Colon Carcinoma Metastatic in the Lung (tissue), 2 donors: Measurements from ENCODE around the genes RNF213, PVALEF and SLC38A10.

DNA sequence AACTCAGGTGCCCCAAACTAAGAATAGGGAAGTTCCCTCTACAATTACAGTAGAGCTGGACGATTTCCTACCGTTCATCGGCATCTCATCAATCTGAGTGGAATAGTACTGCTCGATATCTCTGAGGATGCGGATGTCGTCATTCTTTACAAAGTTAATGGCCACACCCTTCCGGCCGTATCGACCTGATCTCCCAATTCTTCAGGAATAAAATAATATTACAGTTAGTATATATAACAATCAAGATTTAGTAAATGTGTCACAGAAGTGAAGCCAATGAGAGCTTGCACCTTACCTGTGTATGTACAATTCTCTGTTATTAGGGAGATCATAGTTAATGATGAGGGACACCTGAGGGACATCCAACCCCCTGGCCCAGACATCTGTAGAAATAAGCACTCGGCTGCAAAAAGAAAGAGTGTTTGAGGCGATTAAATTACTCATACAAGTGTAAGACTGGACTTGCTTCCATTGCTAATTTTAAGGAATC is 10.9 kb downstream of the EIF4A3 start:
- PRO-cap, 2 experiments = no peak in any of the 2 experiments

DNA sequence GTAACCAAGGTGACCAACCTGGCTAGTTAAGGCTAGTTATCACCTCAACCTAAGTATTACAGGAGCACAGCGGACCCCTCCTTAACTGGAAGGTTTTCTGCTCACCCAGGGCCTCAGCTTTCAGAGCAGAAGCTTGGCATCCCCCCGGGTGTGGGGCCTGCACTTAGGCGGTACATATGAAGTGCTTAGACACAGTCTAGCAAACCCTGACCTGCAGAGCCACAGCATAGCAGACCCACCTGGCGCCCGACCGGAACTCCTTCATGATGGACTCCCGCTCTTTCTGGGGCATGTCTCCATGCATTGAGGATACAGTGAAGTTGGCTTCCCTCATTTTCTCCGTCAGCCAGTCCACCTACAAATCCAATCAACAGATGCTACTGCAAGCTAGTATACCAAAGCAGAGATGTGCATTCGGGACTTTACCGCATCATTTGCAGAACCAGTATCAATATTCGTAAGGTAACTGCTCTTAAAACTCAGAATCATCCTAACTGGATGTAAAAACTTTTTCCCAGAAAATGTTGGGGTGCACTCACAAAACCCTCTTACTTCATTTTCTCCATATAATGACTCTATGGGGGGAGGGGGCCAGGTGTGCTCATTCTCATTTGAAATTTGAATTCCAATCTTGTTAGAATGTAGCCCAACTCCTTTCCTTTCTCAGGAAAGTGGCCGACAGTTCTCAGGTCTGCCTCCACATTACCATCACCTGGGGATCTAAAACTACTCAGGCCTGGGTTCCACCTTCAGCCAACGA is 9.6 kb downstream of the EIF4A3 start:
- PRO-cap, 2 experiments = no peak in any of the 2 experiments

GRCh38 chr17:80223584-80224601 is 3.7 kb downstream of the SLC26A11 start:
- PRO-cap, 2 experiments = no peak in any of the 2 experiments

DNA sequence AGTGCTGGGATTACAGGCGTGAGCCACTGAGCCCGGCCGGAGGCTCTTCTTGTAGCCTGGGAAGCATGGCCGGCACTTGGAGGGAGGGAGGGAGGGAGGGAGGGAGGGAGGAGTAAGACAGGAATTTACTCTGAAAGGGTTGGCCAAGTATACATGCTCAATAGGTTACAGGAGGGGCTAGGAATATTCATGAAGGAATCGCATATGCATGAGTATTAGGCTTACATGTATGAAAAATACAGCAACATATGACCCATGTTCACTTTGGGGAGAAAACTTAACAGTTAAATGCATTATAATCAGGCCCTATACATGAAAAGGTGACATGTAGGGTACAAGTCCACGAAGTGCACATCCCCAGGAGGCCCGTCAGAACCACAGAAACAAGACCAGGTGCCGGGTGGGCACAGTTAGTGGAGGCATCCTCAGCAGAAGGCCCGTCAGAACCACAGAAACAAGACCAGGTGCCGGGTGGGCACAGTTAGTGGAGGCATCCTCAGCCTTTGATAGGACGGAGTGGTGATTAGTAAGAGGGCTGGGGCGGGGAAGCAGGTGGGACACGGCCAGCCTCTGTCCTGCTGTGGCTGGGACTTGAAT is 3.3 kb upstream of the RNF213 start:
- PRO-cap, 2 experiments = no peak in any of the 2 experiments

DNA sequence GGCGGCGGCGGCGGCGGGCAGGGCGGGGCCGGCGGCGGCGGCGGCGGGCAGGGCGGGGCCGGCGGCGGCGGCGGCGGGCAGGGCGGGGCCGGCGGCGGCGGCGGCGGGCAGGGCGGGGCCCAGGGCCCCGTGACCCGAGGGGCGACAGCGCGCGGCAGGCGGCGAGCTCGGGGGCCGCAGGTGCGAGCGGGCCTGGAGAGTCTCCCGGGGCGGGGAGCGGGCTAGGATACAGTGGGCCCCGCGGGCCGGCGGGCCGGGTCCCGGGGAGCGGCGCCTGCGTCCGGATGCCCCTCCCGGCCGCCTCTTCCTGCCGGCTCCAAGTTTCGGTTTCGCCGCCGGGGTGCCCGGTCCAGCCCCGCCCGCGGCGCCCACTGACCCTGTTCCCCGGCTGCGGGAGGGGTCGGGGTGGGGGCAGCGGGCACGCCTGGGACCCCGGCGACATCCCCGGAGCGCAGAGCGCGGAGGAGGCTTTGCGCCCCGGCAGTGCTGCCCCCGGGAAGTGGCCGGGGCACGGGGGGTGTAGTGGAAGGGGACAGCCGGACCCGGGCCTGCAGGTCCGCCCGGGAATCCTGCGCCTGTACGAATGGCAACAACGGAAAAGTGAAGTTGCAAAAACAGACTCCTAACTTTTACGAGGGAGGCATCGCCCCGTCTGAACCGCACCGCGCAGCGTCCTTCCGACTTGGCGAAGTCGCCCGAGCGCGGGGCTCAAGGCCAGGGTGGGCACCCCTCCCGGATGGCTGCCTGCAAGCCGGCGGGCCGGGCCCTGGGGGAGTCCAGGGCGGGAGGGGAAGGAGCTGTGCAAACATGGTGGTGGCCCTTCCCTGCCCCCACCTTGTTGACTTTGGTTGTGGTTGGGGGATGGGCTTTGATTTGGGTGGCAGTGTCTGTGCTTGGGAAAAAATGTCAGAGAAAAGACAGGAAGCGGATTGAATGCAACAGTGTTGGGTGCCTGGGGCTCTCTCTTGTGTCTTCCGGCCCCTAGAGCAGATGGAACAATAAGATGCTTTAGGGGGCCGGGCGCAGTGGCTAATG is at the start of gene RNF213:
TSS of gene RNF213 (plus strand) at position 130 of the 1,035 bp plus-strand sequence.
- PRO-cap, 2 experiments = peak in 2 of 2 experiments; most common plus-strand start position 319 of the sequence (in 2); most common minus-strand start position 309 of the sequence (in 2)

- PRO-cap, 2 experiments = no peak in any of the 2 experiments
Measured at GRCh38 chr17:80325009-80325431, 64.4 kb downstream of the RNF213 start.

DNA sequence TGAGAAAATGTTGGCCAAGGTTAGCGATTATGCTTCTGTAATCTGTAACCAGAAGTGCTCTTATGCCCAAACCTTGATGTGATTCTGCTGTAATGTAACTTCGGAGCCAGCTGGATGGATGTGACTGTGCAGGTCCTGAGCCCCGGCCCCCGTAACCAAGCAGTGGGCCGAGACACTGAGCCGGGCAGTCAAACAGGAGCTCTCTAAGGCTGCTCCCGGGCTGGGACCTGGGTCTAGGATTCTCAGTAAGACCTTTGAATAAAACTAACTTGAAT is 22.8 kb downstream of the ENDOV start:
- PRO-cap, 2 experiments = no peak in any of the 2 experiments

GRCh38 chr17:80455811-80456278 is 20.6 kb downstream of the NPTX1 start:
- PRO-cap, 2 experiments = peak in 1 of 2 experiments; most common minus-strand start chr17:80455979 (in 1)

DNA sequence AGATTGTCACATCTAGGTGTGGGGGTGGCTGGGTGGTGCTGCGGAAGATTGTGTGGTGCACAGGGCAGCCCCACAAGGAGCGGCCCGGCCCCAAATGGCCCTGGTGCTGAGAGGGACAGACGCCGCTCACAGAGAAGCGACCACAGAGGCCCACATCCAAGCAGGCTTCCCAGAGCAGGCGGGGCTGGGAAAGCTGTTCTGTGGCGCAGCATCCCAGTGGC is 181.2 kb downstream of the RPTOR start:
- PRO-cap, 2 experiments = no peak in any of the 2 experiments

DNA sequence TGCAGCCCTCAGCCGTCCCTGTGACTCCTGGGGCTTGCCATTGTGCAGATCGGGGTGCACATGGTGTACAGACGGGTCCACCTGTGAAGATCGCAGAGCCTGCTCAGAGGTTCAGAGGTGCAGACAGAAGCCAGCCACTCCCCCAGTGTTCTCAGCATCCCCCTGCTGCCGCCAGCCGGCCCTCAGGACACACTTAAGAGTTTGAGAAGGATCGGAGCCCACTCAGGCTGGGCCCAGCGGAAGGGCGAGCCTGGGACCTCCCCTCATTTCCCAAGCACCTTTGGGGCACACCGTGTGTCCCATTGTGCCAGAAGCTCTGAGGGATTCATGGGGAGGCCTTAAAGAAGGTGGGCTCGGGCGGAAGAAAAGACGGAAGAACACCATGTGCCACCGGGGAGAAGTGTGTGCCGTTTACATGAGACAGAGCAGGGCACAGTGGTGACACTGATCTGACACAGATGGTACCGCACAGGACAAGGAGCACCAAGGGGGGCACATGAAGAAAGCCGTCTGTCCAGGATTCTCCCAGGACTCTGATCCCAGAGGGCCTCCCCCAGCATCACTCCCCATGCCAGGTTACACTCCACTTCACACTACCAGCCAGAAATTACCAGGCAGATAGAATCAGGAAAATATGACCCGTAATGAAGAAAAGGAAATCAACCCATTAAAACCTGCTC is 128.8 kb upstream of the CHMP6 start:
- PRO-cap, 2 experiments = no peak in any of the 2 experiments

- PRO-cap, 2 experiments = no peak in any of the 2 experiments
Measured at GRCh38 chr17:81043544-81044496, 8.9 kb downstream of the BAIAP2 start.

GRCh38 chr17:81060166-81060939 is 25.4 kb downstream of the BAIAP2 start:
- PRO-cap, 2 experiments = no peak in any of the 2 experiments

DNA sequence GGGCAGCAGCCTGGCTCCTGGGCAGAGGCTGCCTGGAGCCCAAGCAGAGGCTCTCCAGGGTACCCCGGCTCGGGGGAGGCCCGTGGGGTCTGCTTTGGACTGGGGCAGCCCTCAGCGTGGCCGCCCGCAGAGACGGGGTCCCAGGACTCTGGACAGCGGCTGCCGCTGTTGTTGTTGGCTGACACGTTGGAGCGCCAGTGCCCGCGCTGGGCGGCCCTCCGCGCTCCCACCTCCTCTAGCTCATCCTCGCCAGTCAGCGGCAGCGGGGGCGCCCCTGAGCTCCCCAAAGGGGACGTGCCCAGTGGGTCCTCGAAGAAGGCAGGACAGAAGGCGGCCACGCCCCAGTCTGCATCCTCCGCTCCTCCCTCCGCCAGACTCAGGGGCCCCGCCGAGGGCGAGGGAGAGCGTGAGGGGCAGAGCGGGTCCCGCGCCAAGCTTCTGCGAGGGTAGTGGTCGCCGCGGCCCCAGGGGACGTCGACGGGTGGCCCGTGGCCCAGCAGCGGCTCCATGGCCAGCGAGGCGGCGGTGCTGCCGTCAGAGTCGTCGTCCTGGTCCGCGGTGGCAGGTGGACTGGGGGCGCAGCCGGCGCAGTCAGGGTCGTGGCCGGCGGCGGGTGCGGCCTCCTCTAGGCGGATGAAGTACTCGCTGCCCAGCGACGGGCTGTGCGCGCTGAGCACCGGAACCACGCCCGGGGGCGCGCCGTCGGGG is 43.4 kb upstream of the PVALEF start:
- PRO-cap, 2 experiments = no peak in any of the 2 experiments

GRCh38 chr17:81144347-81144880 is 20.9 kb upstream of the PVALEF start:
- PRO-cap, 2 experiments = no peak in any of the 2 experiments

- PRO-cap, 2 experiments = peak in 2 of 2 experiments; most common plus-strand start chr17:81150923 (in 2); most common minus-strand start chr17:81150835 (in 2)
Measured at GRCh38 chr17:81150392-81151141, 14.7 kb upstream of the PVALEF start.

DNA sequence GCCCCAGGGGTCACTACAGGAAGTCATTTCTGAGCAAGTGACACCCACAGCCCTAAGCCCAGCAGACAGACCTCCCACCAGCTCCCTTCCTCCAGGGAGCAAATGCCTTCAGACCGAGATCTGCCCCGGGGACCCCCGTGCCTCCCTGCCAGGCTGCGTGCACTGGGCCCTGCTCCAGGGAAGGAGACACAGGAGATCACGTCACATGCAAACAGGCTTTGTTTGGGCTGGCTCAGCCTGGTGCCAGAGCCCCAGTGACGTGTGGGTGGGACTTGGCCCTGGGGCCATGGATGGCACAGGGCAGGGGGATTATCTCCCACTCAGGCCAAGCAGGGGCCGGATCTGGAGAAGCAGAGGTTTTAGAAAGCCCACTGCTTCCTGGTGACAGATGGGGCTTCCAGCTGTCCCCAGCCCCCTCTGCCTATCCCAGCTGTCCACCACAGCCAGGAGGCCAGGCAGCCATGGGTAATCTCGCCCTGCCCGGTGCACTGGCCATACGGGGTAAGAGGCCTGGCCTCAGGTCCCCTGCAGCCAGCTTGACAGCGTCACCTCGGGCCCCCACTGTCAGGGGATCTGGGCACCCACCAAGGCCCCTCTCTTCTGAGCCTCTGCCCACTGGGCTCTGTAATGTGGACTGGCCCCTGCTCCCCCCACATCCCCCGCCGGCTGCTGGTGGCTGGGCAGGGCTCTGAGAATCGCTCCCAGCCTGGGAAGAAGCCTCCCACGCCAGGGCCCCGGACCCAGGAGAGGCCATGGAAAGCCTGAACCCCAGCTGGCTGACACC is at the start of gene PVALEF:
TSS of gene PVALEF (plus strand) at position 693 of the 784 bp plus-strand sequence.
- PRO-cap, 2 experiments = no peak in any of the 2 experiments

- PRO-cap, 2 experiments = no peak in any of the 2 experiments
Measured at GRCh38 chr17:81192243-81192942, 26.4 kb upstream of the AATK start.

- PRO-cap, 2 experiments = no peak in any of the 2 experiments
Measured at GRCh38 chr17:81228284-81228907, 5.6 kb upstream of the CEP131 start.

DNA sequence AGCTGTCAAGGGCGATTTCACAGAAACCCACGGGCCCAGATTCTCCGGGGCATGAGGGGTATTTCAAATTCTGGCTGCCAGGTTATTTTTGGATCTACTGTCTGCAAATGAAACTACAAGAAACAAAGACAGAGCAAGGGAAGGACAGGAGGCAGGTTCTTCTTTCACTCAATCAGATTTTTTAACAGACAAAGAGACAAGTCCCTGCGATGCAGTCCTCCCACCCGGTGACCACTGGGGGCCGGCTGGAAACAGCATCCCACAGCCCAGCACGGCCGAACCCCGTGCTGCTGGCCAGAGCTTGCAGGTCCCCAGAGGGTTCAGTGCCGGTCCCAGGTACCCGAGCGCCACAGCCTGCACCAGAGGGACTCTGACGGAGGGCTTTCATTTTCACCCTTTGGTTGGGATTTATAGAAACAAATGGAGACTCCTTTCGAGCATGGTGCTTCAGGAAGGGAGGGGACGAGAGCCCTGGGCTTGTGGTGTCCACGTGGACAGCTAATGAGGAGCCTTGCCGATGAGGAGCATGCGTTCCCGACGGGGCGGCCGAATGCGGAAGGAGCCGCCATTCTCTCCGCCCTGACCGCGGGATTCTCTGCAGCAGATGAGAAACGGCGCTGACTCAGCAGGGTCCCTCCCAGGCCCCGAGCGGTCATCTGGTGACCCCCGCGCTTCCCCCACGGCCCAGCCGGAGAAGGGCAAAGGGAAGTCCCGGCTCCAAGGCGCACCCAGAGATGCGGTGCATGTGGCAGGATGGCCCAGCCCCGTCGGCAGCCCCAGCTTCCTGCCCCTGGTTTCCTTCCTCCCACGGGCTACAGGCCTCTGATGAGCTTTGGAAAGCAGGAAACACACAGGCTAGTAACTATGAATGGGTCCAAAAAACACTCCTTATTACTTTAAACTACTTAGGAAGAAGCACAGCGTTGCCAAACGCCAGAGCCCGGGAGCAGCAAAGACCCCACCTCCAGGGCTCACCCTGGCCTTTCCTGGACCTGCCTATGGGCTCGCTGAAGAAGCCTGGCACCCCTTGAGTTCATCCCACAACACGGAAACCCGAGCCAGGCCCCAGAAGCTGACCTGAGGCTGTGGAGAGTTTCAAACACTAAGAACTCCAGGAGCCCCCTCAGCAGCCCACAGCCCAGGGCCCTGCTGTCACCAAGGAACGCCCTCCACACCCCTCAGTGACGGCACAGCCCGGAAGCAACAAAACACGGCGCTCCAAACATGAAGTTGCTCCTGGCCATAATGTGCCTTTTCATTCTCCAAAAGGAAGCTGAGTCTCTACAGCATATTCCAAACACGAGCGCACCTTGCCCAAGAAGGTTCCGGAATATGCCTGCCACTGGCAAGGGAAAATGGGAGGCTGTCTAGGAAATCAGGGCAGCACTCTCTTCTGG is 9.6 kb downstream of the SLC38A10 start:
- PRO-cap, 2 experiments = peak in 1 of 2 experiments; most common plus-strand start position 825 of the sequence (in 1); most common minus-strand start position 786 of the sequence (in 1)

DNA sequence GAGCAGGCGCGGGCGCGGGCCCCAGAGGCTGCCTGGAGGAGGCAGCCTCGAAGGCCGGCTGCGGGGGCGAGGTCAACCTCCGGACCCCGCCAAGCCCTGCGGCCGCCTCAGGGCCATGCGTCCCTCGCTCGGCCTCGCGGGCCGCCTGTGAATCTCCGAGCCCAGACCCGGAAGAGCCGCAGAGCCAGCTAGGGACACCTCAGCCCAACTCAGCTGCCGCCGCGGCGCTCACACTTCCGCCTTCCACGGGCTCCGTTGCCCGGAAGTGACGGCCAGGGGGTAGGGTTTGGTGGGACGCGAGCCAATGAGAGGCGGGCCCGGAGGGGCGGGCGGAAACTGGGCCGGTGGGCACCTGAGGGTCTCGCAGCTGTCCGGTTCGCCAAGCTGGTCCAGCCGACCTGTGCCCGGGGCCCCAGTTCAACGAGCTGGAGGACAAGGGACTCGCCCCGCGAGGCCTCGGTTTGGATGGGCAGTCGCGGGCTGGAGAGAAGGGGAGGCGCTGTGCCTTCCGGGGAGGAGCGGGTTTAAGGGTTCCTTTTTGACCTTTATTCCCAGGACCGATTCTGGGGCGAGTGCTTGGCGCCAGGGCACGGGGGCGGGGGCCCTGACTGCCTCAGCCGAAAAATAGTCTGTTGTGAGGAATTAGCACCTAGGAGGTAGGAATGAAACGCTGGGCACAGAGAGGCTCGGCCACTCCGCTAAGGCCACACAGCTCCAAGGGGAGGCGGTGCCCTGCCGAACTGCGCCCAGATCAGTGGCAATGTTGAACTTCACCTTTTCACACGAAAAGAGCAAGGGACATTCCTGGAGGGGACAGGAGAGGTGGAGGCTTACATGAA is at the start of gene SLC38A10:
TSS of gene SLC38A10 (minus strand) at position 238 of the 839 bp plus-strand sequence.
- PRO-cap, 2 experiments = peak in 2 of 2 experiments; most common plus-strand start position 314 of the sequence (in 1); most common minus-strand start position 230 of the sequence (in 1)